Measurements from ENCODE around the genes GOLGA8G and GOLGA8H.

DNA sequence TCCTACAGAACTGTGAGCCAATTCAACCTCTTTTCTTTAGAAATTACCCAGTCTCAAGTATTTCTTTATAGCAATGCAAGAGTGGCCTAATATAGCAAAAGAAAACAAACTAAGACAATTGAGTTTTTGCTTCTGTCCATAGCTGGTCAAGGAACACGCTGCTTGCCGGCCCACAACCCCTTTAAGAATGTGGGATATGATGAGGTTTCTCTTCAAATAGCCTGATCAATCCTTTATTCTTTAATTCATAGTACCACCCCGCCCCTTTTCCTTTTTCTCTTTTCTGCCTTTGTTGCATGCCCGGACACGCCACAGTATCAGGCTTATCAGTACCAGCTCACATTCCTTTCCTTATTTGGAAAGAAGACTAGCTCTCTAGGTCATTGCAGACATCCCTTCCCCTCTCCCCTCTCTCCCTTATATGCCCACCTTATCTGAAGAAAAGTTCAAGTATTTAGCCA, 404.6 kb downstream of the OCA2 start:
- RRBS = no CpG with 5 or more reads among the region's 5 CpGs

DNA sequence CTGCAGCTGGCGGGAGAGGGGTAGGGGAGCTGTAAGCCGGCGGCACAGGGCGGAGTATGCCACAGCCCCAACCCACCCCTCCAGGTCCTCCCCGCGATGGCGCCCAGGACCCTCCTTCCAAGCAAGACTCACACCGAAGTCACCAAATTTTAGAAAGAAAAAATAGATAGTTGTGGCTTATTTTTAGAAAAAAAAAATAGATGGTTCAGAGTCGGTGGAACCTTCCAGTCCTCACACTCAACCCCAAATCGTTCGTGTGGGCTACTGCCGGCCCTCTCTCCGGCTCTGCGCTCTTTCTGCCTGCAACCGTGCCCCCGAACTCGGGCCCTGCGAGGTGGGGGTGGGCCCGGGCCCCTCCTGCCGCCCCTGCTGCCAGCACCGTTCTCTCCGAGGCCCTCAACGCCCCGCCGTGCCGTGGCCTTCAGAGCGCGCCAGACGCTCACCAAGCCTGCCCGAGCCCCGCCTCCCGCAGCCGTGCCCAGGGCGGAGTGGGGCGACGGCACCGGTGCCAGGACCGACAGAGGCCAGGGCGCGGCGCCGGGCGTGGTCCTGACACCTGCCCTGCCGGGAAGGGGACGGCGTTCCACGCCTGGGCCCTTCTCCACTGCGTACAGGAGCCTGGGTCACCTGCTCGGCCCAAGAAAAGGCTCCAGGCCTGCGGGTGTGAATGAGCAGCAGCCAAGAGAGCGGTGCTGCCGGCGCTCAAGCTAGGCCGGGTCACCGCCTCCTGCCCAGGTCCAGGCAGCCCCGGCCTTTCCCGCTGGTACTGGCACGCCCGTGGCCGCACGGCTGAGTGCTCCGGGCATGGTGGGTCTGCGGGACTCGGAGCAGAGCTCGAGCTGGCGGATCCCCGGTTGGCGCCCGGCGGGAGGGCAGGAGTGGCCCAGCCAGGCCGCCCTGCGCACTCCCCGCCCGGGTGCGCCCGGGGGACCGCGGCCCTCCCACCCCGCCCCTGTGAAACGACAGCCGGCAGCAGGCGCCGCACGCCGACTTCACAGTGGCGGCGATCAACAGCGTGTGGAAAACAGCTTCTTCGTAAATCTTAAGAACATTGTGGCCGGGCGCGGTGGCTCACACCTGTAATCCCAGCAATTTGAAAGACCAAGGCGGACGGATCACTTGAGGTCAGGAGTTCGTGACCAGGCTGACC, 4.4 kb downstream of the OCA2 start:
- RRBS = 76% methylated on average over 45 of the region's 95 CpGs

DNA sequence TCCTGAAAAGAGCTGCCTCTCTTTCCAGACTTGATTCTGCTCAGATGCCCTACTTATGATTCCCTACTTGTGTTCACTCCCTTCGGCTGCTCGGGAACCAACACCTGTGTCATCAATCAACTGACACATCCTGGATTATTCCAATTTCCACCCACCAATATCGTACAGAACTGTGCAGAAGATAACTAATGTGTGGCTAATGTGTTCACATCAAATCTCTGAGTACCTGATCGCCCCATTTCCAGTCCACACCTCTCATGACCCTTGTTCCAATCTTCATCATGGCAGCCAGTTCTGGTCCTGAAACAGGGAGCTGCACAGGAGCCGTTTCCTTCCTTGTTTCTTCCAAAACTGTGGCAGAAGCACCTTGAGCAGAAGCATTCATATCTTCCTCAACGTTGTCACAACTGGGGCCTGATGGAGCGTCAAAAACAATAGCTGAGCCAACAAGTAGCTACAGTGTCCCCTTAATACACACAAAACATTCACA, 100.1 kb downstream of the HERC2 start:
- RRBS = no CpG with 5 or more reads among the region's 7 CpGs

DNA sequence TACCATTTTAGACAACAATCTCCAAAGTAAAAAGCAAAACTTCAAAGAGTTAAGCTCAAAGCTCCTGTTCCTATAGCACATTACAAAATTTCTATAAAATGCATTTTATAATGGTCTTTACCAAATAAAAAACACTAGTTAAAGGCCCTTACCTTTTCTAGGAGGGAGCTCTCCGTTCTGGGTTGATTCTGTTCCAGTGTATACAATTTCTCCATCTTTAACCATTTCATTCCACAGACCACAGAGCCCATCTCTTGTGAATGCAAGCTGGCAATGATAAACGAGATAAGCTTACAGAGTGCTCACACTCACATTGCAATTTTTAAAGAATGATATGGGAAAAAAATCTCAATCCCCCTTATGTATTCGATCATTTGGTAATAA, 22.7 kb downstream of the HERC2 start:
- RRBS = no CpG with 5 or more reads among the region's 3 CpGs

DNA sequence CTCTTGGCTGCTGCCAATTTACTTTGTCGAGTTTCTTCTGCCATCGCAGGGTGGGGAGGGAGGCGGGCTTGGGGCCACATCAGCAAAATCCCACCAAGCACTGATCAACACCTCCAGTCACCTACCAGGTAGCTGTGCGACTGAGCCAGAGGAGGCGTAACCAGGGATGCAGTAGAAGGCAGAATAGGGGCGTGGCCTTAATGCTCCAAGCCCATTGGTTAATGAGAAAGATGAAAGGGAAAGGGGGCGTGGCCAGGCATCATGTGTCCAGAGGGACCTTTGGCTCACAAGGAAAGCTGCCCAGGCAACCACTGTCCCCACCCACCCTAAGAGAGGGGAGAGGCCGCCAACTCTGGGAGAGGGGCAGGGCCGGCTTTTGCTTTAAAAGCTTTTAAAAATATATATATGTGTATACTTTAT, at the start of gene GOLGA8G:
Gene GOLGA8G (minus strand): TSS at position 142 of the 420 bp plus-strand sequence.
- RRBS = no CpG with 5 or more reads among the region's 9 CpGs

GRCh38 chr15:28984886-28985671, 99.3 kb downstream of the APBA2 start:
- RRBS = no CpG with 5 or more reads among the region's 12 CpGs

DNA sequence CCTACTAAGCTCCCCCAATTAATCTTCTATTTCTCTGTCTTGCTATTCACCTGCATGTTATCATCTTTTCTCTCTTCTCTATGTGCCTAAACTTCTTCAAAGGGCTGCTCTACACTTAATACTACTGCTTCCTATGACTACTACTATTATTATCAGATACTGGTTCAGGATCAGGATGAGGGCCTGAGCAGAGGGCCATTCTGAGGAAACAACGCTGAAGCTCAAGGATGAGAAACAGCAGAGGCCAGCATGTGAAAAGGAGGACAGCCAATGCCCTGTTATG, 54.3 kb downstream of the TJP1 start:
- RRBS = no CpG with 5 or more reads among the region's 1 CpG

DNA sequence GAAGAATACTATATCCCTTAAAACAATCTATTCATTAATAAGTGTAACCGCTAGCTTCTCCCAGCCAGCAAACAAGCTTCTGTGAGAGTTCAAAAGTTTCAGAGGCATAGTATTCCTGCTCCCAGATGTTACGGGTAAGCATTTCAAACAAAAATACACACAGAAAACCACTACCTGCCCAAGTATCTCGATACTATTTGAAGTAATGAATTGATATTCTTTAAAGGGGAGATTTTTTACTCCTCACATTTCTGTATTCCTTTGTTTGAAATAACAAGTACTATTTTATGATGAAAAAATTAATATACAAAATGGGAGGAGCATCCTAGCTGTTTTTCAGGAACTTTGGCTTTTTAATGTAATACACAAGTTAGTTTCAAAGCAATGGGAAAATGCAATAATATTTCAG, 1.4 kb downstream of the TJP1 start:
- RRBS = no CpG with 5 or more reads among the region's 3 CpGs

DNA sequence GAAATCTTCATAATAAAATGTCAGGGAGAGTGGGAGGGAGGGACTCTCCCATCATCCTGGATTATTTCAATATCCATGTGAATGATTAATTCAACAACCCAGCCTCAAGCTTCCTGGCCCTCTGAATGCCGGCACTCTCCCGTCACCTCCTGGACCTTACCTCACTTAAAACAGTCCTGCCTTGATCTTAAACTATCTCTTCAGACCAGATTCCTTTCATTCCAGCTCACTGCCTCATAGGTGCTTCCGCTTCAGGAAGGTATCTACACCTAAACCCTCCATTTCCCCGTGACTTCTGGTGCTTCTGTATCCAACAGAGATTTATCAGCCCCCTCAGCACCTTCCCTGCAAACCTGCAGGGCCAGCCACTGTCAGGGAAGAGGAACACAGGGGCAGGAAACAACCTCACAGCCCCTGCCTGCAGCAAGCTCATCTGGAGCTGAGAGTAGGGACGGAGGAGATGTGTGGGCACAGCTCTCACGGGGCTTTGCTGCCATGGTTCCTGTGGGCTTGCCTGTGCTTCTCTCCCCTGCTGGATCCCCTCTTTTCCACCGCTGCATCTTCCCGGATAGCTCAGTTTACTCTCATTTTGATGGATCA, 98.9 kb upstream of the TJP1 start:
- RRBS = no CpG with 5 or more reads among the region's 8 CpGs

DNA sequence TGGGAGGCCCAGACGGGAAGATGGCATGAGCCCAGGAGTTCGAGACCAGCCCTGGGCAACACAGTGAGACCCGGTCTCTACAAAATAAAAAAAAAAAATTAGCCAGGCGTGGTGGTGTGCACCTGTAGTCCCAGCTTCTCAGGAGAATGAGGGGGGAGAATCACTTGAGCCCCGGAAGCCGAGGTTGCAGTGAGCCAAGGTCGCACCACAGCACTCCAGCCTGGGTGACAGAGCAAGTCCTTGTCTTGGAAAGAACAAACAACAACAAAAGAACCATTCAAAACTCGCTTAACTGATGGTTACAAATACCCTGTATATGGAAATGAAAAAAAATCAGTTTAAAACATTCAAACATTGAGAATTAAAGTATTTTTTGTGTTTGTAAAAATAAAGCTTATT, 113.2 kb upstream of the GOLGA8J start:
- RRBS = 29% methylated on average over 1 of the region's 8 CpGs

GRCh38 chr15:30603896-30604281, at the start of gene GOLGA8H:
TSS of gene GOLGA8H (plus strand) at chr15:30604028.
- RRBS = no CpG with 5 or more reads among the region's 7 CpGs

GRCh38 chr15:30669774-30670822, 66.3 kb downstream of the GOLGA8H start:
- RRBS = no CpG with 5 or more reads among the region's 7 CpGs

GRCh38 chr15:30922387-30923138, 18.8 kb downstream of the FAN1 start:
- RRBS = no CpG with 5 or more reads among the region's 11 CpGs

- RRBS = no CpG with 5 or more reads among the region's 10 CpGs
Measured at GRCh38 chr15:30990163-30990871, 1.1 kb downstream of the MTMR10 start.

GRCh38 chr15:30992131-30992371, 623 bp upstream of the MTMR10 start:
- RRBS = 58% methylated on average over 5 of the region's 9 CpGs

DNA sequence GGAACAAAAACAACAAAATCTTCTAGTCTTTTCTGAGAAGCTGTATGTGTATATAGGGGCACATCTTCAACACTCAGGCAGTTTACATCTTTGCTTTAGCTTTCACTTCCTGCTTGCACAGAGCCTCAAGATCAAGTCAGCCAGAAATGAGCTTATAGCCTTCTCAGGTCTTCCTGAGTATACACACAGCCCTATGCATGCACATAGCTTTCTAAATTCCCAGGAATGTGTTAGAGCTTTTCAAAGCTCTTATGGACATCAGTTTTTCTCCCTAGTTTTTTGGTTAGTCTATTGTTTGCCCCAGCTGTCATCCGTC, 22.4 kb upstream of the MTMR10 start:
- RRBS = no CpG with 5 or more reads among the region's 1 CpG

DNA sequence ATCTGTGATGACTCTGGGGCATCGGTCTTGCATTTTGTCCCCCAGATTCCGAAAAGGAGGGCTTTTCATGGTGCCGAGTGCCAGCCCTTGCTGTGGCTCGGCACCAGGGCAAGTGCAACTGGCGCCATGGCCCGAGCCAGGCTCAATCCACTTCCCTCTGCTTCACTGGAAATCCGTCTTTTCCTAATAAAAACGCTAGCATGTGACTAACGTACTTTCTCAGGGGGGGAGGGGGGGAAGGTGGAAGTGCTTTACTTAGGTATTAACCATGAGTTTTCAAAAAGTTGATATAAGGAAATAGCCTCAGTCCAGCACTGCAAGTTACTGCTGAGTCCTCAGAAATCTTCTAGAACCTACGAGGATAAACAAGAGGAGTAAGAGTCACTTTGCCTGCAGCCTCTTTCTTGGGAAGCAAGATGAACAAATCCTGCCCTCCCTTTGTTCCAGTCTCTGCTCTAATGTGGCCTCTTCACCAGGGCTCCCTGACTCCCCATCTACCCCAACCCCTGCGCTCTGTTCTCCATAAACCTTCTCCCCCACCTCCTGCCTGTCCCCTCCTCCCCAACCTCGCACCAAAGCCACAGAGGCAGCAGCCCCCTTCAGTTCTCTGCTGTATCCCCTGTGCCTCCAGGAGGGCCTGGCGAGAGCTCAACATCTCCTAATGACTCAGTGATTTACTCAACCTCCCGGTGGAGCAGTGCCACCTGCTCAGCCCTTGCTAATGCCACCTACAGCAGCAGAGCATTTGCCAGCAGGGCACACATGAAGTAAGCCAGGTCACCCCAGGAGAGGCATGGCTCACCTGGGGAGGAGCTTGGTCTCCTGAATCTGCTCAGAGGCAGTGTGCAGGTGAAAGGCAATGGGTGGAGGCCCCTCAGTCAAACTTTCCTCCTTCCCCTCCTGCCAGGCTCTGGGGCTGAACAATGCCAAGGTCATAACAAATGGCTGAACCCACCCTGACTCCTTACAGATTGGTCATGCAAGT, 20.1 kb downstream of the TRPM1 start:
- RRBS = no CpG with 5 or more reads among the region's 14 CpGs

DNA sequence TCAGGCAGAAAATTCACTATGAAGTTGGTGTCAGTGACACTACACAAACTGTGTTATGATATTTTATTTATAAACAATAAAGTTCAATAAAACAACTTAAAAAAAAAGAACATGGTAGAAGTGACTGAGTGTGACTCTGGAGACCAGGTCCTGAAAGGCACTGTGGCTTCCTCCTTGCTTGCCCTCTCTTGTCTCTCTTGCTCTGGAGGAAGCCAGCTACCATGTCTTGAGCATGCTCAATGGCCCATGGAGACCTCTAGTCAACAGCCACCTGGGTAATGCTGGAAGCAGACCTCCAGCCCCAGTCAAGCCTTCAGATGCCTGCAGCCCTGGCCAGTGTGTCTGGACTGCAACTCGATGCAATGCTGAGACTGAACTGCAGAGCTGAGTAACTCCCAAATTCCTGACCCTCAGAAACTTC, 72.4 kb upstream of the KLF13 start:
- RRBS = no CpG with 5 or more reads among the region's 1 CpG

DNA sequence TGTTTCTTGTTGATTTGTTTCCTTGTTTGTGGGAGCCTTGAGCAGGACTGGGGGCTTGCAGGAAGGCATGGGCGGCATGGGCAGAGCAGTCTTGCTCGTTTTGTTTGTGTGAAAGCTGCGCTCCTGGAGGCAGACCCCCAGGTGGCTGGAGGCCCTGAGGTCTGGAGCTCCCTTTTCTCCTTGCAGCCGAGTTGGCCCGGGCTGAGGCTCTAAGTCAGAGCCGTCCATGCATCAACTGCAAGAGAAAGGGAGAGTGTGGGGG, 26.9 kb upstream of the KLF13 start:
- RRBS = no CpG with 5 or more reads among the region's 6 CpGs

GRCh38 chr15:31338925-31339545, 12.4 kb downstream of the KLF13 start:
- RRBS = no CpG with 5 or more reads among the region's 9 CpGs

Measured in PFSK-1 (cell line).